Tongue (tissue), 2 donors: ENCODE measurements around the genes RAC2 and CDC42EP1.

- RAMPAGE, long total RNA, result no peak
These were observed 22.8 kb downstream of the MYH9 start for GRCh38 chr22:36364836-36365525.

- RAMPAGE, long total RNA, result no peak
These were observed 20.5 kb downstream of the MYH9 start for GRCh38 chr22:36367106-36367881.

- RAMPAGE, long total RNA, result no peak
These were observed 17.3 kb downstream of the MYH9 start for GRCh38 chr22:36370176-36371171.

GRCh38 chr22:36372777-36373891 is 14.6 kb downstream of the MYH9 start:
- RAMPAGE, long total RNA, result no peak

- RAMPAGE, long total RNA, result no peak
These were observed 13.1 kb downstream of the MYH9 start for GRCh38 chr22:36374534-36375181.

GRCh38 chr22:36419926-36420821 is 32.4 kb upstream of the MYH9 start:
- RAMPAGE, long total RNA, result no peak

DNA sequence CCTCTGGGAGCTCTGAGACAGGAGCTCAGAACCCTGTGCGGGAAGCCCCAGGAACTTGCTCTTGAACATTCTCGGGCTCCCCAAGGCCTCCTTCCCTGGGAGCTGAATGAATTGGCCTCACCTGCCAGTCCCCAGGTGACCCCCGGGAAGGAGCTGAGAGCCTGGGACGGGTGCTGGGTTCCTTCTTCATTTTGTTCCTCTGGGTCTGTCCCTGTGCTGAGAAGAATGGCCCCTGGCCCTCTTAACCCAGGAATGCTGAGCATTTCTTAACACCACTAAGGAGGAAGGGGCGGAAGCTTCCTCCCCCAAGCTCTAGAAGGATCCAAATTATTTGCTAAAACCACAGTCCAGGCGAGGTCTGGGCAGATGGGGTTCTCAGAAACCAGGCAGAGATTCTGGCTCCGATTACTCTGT is 44.7 kb upstream of the MYH9 start:
- RAMPAGE, long total RNA, result no peak

- RAMPAGE, long total RNA, result no peak
These were observed 5.9 kb downstream of the EIF3D start for GRCh38 chr22:36523032-36523472.

DNA sequence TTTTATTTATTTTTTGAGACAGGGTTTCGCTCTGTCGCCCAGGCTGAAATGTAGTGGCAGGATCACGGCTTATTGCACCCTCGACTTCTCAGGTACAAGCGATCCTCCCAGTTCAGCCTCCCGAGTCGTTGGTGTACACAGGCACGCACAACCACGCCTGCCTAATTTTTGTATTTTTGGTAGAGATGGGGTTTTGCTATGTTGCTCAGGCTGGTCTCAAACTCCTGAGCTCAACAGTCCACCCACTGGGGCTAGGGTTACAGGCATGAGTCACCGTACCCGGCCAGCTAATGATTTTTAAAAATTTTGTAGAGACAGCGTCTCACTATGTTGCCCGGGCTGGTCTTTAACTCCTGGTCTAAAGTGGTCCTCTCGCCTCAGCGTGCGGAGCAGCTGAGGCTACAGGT is 810 bp upstream of the EIF3D start:
- RAMPAGE, long total RNA, result no peak

GRCh38 chr22:36562046-36562459 is 33.1 kb upstream of the EIF3D start:
- RAMPAGE, long total RNA, result no peak

- RAMPAGE, long total RNA, result no peak
These were observed 7.3 kb upstream of the NCF4 start for GRCh38 chr22:36853315-36854017.

GRCh38 chr22:37046931-37047430 is 4.6 kb upstream of the KCTD17 start:
- RAMPAGE, long total RNA, result no peak

GRCh38 chr22:37100476-37101066 is 8.9 kb downstream of the TMPRSS6 start:
- RAMPAGE, long total RNA, result no peak

DNA sequence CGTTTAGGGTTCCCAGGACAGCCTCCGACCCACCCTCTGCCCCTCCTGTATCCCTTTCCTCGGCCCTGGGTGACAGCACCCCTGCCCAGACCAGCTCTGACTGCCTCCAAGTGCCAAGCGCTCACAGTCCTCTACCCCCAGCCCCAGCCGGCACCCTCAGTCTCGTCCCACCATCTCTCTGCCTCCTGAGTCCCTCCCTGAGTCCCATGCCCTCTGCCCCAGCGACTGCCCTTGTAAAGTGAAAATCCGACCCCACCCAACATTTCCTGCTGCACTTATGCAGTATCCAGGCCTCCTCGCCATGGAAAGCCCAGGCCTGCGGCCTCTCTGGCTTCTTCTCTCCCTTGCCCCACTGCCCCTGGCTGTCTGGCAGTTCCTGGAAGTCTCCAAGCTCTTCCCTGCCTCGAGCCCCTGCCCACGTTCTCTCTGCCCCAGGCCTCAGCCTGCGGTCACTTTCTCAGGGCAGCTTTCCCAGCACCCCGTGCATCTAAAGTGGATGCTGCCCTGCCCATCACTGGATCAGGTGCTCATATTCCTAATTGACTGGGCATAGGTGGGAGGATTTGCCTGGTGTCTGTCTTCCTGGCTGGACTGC is 17.6 kb upstream of the IL2RB start:
- RAMPAGE, long total RNA, result no peak

GRCh38 chr22:37218341-37219371 is 6.4 kb upstream of the SSTR3 start:
- RAMPAGE, long total RNA, result no peak

GRCh38 chr22:37231397-37231824 is 12.7 kb downstream of the RAC2 start:
- RAMPAGE, long total RNA, result no peak

DNA sequence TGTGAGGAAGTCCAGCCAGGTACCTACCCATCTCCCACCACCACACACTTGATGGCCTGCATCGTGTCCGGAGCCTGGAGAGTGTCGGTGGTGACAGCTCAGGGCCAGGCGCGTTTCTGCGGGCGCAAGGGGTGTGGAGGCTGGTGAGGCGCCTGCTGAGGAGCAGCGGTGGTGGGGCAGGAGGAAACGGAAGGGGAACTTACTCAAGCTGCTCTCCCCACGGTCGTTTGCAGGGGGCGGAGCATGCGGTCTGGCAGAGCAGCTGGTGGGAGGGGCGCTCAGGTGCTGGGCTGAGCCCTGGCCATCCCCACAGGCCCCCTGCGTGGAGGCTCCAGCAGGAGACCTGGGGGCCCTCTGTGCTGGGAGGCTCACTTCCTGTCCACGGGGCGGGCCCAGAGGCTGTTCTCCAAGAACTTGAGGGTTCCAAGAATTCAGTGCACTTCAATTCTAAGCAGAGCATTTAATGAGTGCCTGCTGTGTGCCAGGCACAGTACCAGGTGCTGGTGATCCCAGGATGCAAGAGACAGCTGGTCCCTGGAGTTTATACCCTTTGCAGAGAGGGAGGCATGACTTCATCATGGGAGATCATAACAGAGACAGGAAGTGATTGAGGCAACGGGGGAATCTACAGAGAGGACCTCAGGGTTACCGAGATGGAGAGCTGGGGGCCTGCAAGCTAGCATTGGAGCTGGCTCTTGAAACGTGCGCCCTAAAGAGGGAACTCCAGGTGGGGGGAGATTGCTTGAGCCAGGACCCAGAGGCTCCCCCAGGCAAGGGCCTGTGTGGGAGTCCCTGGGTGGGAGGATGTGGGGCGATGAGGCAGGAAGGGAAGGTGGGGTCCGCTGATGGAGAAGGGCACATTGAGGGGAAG is at the start of gene RAC2:
RAC2 (minus strand) TSS at position 183 of the 871 bp plus-strand sequence.
- RAMPAGE, long total RNA, result start-site peak on the minus strand centred at position 152 of the sequence, 69 bp wide, 20 and 5 reads in 2 replicates

GRCh38 chr22:37314684-37315406 is 32.5 kb downstream of the CYTH4 start:
- RAMPAGE, long total RNA, result no peak

DNA sequence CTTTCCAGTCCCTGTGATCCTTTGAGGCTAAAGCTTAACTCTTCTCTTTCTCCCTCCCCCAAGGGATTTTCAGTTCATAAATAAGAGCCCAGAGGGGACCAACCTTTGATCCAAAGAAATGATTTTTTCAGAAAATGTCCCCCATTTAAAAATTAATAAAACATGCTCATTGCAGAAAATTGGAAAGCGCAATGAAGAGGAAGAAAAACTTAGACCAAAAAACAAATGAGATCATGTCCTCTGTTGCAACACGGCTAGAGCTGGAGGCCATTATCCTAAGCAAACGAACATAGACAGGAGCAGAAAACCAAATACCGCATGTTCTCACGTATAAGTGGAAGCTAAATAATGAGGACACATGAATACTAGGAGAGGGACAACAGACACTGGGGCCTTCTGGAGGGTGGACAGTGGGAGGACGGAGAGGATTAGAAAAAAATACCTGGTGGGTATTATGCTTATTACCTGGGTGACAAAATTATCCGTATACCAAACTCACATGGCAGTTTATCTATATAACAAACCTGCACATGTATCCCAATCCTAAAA is 39.0 kb downstream of the CYTH4 start:
- RAMPAGE, long total RNA, result no peak

GRCh38 chr22:37559780-37560600 is at the start of gene CDC42EP1:
CDC42EP1 (plus strand) TSS chr22:37560480.
- RAMPAGE, long total RNA, result no peak